ENCODE data around the gene YAE1.

DNA sequence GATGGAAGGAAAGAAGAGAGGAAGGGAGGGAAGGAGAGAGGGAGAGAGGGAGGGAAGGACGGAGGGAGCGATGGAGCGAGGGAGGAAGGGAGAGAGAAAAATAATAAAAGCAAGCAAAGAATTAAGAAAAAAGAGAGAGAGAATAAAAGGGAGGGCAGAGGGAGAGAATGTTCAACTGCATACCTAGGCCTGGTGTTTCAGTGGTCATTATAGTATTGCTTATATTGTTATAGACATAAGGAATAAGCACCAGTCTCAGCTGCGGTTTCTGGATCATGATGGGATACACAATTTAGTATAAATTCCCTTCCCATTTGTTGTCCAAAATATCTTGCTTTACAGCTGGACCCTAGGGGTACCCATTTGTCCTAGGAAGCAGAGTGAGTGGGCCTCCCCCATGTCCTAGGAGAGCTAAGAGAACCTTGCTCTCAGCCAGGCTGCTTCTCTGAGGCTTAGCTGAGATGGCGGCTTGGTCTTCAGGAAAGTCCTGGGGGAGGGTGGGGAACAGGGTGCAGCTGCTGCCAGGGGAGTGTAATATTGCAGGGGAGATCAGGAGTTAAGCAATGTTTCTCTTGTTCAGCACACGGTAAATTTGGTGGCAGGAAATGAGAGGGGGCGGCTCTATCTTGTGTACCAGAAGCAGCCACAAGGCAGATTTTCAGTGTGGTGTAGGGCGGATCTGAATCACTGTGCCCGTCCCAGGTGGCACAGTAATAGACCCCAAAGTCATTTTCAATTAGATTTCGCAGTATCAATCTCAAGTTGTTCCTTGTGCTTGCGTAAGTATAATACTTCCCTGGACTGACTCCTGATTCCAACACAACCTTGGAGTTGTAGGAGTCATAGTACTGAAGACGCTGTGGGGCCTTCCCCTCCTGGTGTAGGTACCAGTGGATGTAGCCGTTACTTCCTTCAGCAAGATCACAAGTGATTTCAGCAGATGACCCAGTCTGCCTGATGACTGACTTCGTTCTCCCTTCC lies 184.4 kb downstream of the STARD3NL start:
- PRO-cap: no peak

- PRO-cap: no peak
These were observed 41.5 kb upstream of the AMPH start for GRCh38 chr7:38672643-38673038.

DNA sequence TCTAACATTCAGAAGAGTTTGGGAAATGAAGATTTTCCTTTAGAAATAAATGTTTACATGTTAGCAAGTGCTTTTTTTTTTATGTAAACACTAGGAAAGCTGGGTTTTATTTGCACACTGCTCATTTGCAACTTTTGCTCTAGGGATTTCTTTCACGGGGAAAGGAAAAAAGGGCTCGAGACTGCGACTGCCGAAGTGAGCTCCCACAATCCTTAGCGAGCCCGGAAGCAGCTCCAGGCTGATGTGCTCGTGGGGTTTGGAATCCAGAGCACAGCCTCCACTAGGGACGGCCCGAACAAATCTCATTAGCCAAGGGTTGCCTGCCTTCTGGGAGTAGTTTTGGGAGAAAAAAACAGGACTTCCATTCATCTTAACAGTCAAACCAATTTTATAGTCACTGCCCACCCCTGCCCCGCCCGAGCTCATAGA lies 107.9 kb upstream of the YAE1 start:
- PRO-cap: no peak

DNA sequence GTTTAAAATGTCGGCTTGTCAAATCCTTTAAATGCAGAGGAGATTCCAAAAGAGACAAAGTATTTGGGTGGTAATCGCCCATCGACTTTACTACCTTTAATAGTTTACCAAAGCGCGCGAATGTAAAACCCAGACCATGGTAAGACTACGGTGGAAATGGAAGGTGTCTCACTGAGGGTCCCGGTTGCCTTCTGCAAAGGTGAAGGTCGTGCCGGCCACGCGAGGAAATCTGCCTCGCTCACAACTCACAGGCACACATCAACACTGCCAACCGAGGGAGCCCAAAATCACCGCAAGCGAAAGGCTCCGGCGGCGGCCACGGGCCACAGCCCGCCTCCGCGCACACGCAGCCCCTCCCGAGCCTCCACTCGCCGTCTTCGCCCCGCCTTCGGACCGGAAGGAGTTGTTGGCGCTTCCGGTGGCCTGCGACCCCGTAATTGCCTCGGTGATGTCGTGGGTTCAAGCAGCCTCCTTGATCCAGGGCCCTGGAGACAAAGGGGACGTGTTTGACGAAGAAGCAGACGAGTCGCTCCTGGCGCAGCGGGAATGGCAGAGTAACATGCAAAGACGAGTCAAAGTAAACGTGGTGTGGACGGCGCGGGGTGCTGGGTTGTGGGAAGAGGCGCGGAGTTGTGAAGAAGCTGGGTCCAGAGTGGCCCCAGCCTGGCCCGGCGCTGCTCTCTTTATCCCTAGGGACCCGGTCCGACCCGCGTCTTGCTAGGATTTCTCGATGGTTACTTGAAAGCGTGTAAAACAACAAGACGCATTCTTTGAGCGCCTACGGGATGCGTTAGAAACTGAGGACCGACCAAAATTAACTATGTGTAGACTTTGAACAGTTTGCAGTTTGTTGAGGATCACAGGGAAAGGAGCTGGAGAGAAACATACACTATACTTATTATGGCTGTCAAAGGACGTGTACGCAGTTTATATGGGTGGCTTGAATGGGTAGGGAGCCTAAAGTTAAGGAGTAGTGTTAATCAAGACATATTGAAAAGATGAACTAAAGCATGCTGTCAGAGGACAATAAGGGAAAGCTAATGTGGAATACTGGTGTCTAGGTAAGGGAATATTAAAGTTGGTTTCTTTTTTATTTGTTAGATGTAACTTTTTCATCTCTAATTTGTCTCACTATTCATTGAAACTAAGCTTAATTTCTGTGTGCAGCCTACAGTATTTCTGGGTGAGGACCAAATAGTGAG lies at the start of gene YAE1:
YAE1 (plus strand) TSS at position 434 of the 1,202 bp plus-strand sequence.
- PRO-cap: bidirectional peak, plus-strand start at position 440 of the sequence, minus-strand start at position 379 of the sequence

DNA sequence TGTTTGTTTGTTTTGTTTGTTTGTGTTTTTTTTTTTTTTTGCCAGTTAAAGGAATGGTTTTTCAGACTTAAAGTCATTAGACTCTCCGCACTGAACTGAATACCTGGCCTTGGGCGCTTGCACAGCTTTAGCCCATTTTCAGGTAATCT lies 788 bp downstream of the RALA start:
- PRO-cap: no peak

GRCh38 chr7:39997394-39998243 lies 47.6 kb downstream of the CDK13 start:
- PRO-cap: no peak

DNA sequence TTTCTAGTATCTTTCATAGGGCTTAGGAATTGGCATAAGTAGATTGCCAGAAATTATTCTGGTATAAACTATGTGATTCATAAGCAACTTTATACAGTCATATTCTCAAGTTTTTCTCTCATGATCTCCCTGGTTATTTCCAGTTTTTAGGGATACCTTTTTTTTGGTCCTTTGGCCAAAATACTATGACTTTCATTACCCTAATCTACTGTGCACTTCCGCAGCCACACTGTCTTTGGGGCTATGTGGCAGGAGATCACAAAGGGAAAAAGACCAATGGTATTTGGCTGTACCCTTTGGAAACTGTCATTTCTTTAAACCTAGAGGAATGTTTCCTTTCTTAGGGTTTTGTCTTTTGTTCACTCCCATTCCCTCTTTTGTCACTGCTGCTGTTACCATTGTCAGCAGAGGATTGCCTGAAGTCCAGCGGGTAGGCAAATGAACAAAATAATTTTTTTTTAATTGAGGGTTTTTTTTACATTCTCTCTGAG lies 374.4 kb downstream of the SUGCT start:
- PRO-cap: no peak

- PRO-cap: no peak
These were observed 674.0 kb downstream of the SUGCT start for GRCh38 chr7:40808729-40809233.

GRCh38 chr7:41149385-41149937 lies 553.4 kb downstream of the INHBA start:
- PRO-cap: no peak

GRCh38 chr7:41705022-41705917 lies 2.4 kb upstream of the INHBA start:
- PRO-cap: no peak

- PRO-cap: no peak
These were observed 84.9 kb downstream of the GLI3 start for GRCh38 chr7:42151777-42152777.

DNA sequence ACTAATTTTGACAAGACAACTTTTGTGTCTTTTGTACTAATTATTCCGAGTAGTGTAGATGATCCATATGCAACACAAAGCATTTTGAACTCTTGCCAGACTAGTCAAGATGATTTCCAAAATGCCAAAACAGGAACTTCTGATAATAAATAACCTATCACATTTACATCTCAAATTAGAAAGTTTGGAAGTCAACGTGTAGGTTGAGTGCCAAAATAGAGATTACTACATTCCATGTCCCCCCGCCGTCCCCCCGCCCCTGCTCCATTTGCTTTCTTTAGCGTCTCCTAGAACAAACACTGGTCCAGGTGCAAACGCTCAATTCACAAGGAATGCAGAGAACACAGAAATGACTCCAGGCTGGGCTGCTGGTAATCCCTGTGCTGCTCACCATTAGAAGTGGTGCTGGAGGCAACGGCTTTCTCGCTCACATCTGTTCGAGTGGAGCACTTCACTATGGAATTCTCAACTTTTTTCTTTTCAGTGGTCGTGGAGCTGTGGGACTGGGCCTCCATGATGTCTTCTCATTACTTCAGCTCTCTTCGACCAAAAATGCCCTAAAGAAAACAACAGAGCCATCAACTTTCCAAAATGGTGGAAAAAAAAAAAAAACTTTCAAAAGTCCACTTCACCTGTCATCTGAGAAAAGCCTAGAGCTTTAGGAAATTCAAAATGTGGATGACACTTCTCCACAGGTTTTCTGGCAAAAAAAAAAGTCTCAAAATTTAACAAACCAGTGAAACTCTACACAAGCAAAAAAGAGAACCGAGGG lies 14.1 kb downstream of the GLI3 start:
- PRO-cap: no peak

- PRO-cap: no peak
These were observed 39.8 kb upstream of the HECW1 start for GRCh38 chr7:43072482-43073134.

DNA sequence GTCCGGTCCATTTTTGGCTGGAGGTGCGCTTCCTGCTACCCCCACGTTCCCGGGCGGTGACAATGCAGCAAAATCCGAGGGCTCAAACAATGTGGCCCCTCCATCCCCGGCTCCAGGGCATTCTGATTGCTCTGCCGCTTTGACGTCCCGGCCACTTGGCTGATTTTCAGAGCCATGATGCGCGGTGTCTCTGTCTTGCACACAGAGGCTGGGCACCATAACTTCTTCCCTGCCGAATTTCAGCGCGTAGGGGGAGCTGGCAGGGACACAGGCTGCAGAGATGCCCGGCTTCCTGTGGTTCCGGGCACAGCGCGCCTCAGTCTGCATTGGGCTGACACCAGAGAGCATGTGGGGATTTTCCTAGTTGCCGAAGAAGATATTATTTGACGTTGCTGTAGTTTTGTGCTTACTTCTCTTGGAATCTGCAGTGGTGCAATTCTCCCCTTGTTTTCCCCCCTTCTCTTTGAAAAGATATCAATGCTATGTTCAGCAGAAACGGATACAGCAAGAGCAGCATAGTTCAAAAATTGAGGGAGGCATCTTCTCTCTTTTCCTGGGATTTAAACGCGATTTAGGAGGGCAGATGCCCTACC lies 1.3 kb downstream of the HECW1 start:
- PRO-cap: no peak

DNA sequence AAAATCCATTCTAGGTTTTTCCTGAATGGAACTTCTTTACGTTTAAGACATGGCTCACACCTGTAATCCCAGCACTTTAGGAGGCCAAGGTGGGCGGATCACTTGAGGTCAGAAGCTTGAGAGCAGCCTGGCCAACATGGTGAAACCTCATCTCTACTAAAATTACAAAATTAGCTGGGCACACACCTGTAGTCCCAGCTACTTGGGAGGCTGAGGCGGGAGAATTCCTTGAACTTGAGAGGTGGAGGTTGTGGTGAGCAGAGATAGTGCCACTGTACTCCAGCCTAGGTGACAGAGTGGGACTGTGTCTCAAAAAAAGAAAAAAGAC lies 5.6 kb downstream of the STK17A start:
- PRO-cap: no peak

DNA sequence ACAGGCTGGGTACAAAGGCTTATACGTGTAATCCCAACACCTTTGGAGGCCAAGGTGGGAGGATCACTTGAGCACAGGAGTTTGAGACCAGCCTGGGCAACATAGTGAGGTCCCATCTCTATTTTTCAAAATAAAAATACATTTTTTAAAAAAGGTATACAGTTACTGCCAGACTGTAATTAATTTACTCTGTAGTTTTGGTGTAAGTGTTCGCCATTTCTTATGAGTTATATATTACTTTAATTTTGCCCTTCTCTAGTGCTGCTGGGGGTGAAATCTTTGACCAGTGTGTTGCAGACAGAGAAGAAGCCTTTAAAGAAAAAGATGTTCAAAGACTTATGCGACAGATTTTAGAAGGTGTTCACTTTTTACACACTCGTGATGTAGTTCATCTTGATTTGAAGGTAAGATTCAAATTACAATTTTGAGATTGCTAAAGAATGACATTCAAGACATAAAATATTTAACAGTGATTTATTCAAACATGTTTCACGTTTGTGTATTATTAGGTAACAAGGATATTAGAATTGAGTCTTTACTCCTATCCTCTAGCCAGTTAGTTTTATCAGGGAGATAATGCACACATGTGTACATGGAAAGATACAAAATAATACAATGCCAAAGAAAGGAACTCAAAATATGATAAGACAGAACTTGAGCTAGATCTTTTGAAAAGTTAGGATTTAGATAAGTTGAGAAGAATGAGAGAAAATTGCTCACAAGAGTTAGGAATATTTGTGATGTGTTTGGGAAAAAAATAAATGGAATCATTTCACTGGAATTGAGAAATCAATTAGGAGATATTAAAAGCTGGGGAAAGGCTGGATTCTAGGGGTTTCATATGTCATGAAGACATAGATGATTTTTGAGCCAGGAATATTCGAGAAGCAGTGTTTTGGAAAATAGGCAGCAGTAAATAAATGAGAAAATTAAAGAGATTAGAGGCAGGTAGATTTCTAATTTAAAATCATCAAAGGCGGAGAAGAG lies 25.4 kb downstream of the STK17A start:
- PRO-cap: no peak

- PRO-cap: unidirectional peak, minus-strand start at chr7:43648050
These were observed 64.9 kb downstream of the STK17A start for GRCh38 chr7:43647845-43648212.

DNA sequence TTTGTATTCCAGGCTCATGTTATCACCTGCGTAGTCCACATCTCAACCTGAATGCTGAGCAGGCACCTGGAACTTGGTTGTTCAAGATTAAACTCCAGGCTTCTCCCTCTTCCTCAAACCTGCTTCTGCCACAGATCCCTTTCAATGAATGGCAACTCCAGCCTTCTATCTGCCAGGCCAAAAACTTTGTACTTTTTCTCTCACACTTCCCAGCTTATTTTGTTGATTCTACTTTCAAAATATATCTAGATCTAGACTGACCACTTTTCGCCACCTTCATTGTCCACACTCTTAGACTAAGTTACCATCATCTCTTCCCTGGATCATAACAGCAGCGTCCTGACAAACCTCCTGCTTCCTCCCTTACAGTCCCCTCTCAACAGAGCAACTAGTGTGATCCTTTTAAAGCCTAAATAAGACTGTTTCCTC lies 34.5 kb downstream of the COA1 start:
- PRO-cap: no peak

- PRO-cap: unidirectional peak, minus-strand start at chr7:44088238
These were observed 5.5 kb upstream of the POLM start for GRCh38 chr7:44087621-44088467.

DNA sequence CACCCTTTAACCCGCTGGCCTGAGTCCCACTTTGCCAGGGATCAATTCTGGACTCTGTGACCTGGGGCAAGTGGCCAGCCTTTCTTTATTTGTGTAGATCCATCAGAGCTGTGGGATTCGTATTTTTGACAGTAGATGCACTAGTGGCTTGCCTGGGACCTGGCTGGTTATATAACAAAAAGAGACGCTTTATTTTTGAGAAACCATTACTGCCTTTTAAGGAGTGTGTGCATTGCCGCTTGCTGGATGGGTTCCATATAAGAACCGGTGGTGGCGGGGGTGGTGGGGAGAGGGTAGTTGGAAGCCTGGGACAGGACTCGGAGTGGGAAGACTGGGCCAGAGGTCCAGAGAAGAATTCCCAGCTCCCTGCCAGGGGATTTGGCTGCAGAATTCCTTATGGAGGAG lies 7.9 kb upstream of the POLM start:
- PRO-cap: no peak